Epithelial cell of alveolus of lung (primary cell): ENCODE data around the genes GALM and GEMIN6.

- RAMPAGE, long total RNA: no peak
- RRBS: no CpG with 5 or more reads among the region's 25 CpGs
These were observed 360 bp upstream of the CDC42EP3 start for GRCh38 chr2:37671880-37672123.

DNA sequence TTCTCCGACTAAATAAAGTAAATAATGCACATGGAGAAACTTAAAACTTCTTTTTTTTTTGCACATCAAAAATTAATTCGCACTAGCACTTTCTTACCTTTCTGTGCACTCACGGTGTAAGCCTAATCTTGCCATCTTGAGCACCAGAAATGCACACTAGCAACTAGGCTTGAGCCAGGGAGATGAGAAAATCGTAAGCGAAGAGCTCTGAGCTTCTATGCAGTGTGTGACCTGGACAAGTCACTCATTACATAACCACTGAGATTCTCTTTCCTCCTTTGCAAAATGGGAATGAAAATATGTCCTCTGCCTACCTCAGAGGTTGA lies 8.8 kb upstream of the RMDN2 start:
- RAMPAGE, long total RNA: no peak
- RRBS: no CpG with 5 or more reads among the region's 5 CpGs

DNA sequence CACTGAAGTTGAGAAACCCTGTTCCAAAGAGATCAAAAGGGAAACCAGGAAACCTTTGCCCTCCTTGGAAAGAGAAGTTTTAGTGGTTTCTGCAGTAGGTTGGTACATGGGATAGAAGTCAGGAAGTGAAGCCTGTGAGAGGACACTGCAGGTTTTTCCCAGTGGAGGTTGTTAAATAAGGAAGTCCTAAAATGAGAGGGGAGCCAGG lies 6.3 kb upstream of the RMDN2 start:
- RAMPAGE, long total RNA: no peak

DNA sequence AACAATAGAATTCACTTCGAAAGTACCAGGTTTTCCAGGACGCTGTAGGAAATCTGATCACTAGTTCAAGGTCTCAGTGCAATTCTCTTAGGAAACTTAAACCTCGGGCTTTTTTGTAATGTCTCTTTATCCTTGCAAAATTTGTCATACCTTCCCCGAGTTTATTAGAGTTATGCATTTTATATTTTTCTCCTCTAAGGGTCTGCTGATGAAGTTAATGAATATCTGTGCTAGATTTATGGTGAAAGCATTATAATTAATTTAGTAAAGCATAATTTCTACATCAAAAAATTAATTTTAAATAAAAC lies 869 bp downstream of the RMDN2 start:
- RAMPAGE, long total RNA: no peak
- RRBS: no CpG with 5 or more reads among the region's 4 CpGs

DNA sequence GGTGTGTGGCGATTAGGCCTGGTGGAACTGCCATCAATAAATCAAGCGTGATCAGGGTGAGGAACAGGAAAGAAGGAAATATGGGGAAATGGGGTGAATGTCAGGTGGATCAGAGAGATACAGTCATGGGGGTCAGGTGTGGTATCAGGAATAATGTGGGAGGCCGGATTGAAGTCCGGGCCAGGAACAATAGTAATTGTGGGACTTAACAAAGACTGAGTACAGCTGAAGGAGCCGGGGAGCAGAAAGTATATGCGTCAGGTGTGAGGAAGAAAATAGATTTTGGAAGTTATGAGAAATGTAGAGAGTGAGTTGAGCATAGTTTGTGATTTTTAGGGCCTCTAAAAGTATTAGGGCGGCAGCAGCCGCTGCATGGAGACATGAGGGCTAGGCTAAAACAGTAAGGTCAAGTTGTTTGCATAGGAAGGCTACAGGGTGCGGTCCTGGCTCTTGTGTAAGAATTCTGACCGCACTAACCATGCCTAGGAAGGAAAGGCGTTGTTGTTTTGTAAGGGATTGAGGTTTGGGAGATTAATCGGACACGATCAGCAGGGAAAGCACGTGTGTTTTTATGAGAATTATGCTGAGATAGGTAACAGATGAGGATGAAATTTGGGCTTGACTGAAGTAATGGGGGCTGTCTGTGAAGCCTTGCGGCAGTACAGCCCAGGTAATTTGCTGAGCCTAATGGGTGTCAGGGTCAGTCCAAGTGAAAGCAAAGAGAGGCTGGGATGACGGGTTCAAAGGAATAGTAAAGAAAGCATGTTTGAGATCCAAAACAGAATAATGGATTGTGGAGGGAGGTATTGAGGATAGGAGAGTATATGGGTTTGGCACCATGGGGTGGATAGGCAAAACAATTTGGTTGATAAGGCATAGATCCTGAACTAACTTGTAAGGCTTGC lies 6.8 kb upstream of the CYP1B1 start:
- RAMPAGE, long total RNA: no peak
- RRBS: no CpG with 5 or more reads among the region's 16 CpGs

GRCh38 chr2:38085074-38085906 lies 9.3 kb upstream of the CYP1B1 start:
- RAMPAGE, long total RNA: no peak
- RRBS: no CpG with 5 or more reads among the region's 19 CpGs

GRCh38 chr2:38190914-38191518 lies 115.1 kb upstream of the CYP1B1 start:
- RAMPAGE, long total RNA: no peak
- RRBS: no CpG with 5 or more reads among the region's 3 CpGs

DNA sequence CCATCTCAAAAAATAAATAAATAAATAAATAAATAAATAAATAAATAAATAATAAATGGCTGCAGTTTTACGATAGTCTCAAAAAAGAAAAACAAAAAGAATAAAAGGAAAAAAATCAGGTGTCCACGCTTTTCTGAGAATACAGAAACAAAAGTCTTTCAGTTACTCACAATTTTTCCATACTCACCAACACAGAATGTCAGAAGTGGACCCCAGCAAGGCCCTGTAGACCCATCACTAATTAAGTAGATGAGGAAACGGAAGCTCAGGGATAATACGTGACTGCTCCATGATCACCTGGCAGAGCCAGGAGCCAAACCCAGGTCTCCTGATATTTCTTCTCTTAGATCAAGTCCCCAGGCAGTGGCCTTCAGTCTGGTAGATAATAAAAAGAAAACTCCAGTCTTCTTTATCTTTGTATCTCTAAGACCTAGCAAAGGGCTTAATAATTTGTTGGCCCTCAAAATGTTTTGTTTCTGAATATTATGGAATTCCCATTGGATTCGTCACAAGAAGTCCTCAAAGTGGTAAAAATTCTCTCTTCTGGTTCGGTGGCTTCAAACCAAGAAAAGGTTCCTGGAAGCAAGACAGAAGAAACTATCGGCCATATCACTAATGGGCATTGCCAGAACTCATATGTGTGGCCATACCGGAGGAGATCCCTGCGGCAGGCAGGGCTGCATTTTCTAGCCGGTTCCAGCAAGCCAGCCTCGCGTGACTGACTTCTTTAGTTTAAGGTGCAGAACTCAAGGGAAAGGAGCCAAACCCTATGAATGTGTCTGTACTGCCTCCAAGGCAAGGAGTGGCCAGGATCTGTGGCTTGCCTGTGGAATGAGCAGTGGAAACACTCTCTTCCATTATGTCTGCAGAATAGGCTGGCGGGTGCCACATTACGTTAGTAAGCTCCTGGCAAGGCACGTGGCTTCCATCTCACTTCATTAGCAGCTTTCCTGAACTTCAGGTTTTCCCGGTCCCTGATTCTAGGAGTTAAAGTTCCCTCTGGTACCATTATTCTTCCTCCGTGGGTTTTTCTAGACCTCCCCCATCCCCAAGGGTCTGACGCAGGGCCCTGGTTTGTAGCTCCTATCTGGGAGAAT lies 137.9 kb downstream of the ATL2 start:
- RAMPAGE, long total RNA: no peak
- RRBS: no CpG with 5 or more reads among the region's 18 CpGs

DNA sequence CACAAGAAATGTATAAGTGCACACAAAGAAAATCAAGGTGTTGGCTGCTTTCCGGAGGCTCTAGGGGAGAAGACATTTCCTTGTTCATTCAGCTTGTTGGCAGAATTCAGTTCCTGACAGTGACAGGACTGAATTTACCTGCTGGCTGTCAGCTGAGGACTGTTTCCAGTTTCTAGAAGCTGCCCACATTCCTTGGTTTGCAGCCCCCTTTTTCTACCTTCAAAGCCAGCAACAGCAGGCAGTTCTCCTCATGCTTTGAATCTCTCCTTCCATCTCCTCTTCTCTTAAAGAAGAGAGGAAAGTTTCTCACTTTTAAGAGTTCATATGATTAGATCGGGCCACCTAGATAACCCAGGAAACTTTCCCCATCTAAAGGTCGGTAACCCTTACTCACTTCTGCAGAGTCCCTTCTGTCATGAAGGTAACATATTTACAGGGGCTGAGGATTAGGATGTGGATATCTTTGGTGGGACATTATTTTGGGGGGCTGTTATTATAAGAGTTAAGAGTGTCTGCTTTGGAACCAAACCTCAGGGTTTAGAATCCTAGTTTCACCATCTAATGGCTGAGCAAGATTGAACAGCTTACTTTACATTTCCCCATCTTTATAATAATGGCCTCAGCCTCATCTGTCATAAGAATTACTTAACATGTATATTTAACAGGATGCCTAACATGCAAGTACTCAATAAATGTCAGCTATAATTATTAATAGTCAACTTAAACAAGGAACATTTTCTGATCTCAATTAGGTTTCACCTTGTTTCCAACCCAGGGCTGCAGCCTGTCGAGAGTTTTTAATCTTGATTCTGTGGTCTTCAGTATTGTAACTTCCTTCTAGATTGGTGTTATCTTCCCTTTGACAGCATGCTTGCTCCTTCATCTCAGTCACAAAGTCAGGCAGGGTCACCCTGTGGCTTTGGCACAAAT lies 50.9 kb downstream of the HNRNPLL start:
- RAMPAGE, long total RNA: no peak
- RRBS: no CpG with 5 or more reads among the region's 4 CpGs

- RAMPAGE, long total RNA: no peak
- RRBS: 2% methylated on average over 5 of the region's 31 CpGs
These were observed 341 bp upstream of the HNRNPLL start for GRCh38 chr2:38603122-38603416.

DNA sequence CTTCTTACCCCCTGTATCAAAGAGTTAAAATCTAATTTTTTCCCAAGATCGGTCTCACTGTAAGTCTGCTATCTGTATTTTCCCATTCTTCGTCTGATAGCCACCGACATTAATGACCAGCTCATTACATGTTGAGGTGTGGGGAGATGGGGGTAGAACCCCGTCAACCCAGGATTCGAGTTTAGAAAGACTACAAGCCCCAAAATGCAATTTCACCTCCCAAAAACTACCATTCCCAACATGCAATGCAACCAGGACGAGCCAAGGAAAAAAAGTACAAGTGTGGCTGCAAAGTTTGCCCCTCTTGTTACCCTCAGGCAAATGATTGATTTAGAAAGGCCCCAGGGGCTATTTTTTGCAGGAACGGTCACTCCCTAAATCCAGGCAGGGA lies 264 bp upstream of the GALM start:
- RAMPAGE, long total RNA: no peak
- RRBS: no CpG with 5 or more reads among the region's 7 CpGs

DNA sequence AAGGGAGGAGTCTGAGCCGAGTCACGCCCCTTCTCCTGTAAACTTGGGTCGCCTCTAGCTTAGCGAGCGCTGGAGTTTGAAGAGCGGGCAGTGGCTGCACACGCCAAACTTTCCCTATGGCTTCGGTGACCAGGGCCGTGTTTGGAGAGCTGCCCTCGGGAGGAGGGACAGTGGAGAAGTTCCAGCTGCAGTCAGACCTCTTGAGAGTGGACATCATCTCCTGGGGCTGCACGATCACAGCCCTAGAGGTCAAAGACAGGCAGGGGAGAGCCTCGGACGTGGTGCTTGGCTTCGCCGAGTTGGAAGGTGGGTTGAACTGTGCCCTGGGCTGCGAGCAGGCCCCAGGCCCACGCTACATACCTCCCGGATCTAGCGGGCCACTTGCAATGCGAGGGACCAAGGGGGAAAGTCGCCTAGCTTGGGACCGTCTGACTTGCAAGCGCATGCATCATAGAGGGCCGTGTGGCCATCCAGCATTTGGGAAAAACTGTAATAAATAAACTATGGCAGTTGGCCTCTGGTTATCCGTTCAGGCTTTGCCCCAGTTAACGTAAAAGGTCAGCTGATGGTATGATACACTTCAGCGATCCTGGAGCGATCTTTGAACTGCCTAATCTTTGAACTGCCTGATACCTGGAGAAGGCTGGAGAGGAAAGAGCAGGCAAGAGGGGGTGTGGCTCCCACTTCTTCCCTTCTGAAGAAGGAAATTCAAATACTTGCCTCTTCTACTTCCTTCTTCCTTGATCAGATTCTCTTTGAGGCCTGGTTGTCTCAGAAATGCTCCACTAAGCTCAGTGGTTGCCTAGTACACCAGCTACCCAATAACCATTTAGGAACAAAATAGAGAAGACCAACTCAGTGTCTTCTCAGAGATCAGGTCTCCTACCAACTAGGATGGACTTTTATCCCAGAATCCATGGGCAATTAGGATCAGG lies at the start of gene GALM:
Gene GALM, plus strand, starts transcription at position 69 of the 935 bp plus-strand sequence.
- RAMPAGE, long total RNA: start-site peak on the plus strand centred at position 68 of the sequence, 23 bp wide, 21 and 18 reads in 2 replicates
- RRBS: no CpG with 5 or more reads among the region's 28 CpGs

GRCh38 chr2:38778032-38778299 lies at the start of gene GEMIN6:
GEMIN6 (plus strand) TSS chr2:38778210.
- RAMPAGE, long total RNA: start-site peak on the plus strand at chr2:38778204-38778235, 124 and 493 reads in 2 replicates
- RRBS: no CpG with 5 or more reads among the region's 12 CpGs

DNA sequence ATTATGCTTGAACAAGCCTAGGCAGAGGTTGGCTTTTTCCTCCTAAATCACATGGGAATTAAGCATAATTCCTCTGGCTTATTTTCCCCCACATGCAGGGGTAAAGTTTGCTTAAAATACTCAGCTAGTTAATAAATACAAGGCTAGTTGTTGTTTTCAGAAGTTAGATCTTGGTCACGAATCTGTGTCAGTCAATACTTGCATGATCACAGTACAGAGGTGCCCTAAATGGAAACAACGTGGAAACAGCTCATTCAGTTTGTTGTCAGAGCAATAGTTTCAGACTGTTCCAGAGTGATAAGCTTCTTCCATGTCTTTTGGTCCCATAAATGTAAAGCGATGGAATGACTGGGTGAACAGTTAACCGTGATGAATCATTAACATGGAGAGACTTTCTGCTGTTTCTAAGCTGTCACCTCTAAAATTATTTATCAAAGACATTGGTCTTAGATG lies 16.5 kb downstream of the GEMIN6 start:
- RAMPAGE, long total RNA: no peak
- RRBS: no CpG with 5 or more reads among the region's 4 CpGs

DNA sequence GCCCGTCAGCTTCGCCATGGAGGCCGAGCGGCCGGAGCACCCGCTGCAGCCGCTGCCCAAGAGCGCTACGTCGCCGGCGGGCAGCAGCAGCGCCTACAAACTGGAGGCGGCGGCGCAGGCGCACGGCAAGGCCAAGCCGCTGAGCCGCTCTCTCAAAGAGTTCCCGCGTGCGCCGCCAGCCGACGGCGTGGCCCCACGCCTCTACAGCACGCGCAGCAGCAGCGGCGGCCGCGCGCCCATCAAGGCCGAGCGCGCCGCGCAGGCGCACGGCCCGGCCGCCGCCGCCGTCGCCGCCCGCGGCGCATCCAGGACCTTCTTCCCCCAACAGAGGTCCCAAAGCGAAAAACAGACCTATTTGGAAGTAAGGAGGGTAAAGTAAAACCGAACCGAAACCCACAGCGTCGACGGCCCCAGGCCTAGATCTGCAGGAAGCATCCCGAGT lies 70.6 kb downstream of the ARHGEF33 start:
- RAMPAGE, long total RNA: no peak
- RRBS: 2% methylated on average over 11 of the region's 59 CpGs

DNA sequence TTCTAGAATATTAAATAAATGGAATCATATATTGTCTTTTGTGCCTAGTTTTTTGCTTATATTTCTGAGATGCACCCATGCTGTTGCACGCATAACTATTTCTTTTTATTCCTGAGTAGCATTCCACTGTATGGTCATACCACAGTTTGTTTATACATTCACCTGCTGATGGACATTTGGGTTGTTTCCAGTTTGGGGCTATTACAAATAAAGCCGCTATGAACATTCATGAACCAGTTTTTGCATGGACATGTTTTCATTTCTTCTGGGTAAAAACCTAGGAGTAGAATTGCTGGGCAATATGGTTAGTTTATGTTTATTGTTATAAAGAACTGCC lies 68.4 kb downstream of the SOS1 start:
- RAMPAGE, long total RNA: no peak
- RRBS: no CpG with 5 or more reads among the region's 2 CpGs

DNA sequence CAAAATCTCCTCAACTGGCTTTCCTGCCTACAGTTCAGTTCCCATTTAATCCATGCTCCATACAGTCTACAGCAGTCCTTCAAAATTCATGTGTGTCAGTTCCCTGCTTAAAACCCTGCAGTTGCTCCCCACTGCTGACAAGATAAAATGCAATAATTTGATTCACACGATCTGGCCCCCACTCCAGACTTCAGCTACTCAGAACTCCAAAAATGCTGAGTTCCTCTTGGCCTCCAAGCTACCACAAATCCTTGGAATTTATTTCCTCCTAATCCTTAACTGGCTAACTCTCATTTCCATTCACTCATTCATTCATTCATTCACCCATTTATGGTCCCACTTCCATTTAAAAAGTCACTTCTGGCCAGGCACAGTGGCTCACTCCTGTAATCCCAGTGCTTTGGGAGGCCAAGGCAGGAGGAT lies 12.6 kb downstream of the SOS1 start:
- RAMPAGE, long total RNA: no peak
- RRBS: no CpG with 5 or more reads among the region's 1 CpG

- RAMPAGE, long total RNA: no peak
- RRBS: 54% methylated on average over 4 of the region's 19 CpGs
These were observed 2.9 kb upstream of the SOS1 start for GRCh38 chr2:39123672-39124188.

DNA sequence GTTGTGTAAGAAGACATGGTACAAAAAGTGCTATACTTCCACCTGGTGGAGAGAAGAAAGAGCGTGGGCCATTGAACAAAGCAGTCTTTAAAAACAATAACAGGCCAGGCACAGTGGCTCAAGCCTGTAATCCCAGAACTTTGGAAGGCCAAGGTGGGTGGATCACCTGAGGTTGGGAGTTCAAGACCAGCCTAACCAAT lies 109.0 kb upstream of the SOS1 start:
- RAMPAGE, long total RNA: no peak
- RRBS: no CpG with 5 or more reads among the region's 1 CpG

DNA sequence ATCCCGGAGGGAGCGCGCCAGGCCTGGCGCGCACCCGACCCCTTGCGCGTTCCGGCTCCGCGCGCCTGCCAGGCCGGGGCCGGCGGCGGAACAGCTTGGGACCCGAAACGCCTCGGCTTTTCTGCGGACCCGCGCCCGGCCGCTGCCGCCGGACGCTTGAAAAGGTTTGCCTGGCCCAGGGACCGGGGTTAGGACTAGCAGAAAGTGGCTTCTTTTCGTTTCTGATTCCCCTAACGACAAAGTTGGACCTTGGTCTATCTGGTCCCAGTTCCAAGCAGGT lies 227 bp upstream of the MAP4K3 start:
- RAMPAGE, long total RNA: start-site peak on the plus strand centred at position 70 of the sequence, 26 bp wide, 101 and 102 reads in 2 replicates
- RRBS: 2% methylated on average over 19 of the region's 30 CpGs